Measurements from ENCODE around the genes RGS10 and TACC2.

- PRO-cap = unidirectional peak, plus-strand start at chr10:119331304
- RAMPAGE, long total RNA, 4 experiments = no peak in any of the 4 experiments
These were observed 123.8 kb downstream of the GRK5 start for GRCh38 chr10:119330877-119331845.

- PRO-cap = no peak
- RAMPAGE, long total RNA, 4 experiments = no peak in any of the 4 experiments
These were observed 150.7 kb downstream of the GRK5 start for GRCh38 chr10:119358210-119358425.

- PRO-cap = bidirectional peak, plus-strand start at chr10:119371128, minus-strand start at chr10:119371096; bidirectional peak, plus-strand start at chr10:119371490, minus-strand start at chr10:119371346
- RAMPAGE, long total RNA, 4 experiments = no peak in any of the 4 experiments
These were observed 163.7 kb downstream of the GRK5 start for GRCh38 chr10:119370890-119371643.

DNA sequence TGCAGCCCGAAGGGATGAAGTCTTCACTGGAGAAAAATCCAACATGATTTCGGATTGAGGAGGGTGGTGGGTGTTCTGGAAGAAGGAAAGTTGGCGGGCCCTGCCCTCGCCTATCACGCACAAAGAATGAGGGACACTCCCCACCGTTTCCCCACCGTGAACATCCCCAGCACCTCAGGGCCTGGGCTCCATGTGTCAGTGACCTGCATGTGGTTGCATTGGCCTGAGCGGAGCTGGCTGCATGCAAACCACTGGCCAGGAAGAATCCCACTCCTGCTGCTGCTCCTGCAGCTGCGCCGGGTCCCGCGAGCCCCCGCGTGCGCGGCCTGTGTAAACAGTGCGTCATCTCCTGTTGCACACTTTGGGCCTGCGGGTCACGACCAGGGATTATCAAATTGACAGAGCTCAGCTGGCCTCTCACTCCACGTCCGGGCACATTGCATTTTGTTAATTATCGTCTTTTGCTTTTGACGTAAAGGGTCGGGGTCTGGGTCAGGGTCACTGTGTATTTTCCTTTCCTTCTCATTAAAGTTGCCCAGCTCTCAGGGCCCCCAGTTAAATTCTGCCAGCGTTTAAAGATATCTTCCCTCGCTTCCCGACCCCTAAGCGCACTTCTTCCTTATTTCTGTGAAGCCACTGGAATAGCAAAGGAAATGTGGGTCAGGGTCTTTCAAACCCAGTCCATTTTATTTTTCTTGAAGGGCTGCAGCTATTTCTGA lies 132.6 kb downstream of the RGS10 start:
- PRO-cap = bidirectional peak, plus-strand start at position 393 of the sequence, minus-strand start at position 266 of the sequence
- RAMPAGE, long total RNA, 4 experiments = no peak in any of the 4 experiments

DNA sequence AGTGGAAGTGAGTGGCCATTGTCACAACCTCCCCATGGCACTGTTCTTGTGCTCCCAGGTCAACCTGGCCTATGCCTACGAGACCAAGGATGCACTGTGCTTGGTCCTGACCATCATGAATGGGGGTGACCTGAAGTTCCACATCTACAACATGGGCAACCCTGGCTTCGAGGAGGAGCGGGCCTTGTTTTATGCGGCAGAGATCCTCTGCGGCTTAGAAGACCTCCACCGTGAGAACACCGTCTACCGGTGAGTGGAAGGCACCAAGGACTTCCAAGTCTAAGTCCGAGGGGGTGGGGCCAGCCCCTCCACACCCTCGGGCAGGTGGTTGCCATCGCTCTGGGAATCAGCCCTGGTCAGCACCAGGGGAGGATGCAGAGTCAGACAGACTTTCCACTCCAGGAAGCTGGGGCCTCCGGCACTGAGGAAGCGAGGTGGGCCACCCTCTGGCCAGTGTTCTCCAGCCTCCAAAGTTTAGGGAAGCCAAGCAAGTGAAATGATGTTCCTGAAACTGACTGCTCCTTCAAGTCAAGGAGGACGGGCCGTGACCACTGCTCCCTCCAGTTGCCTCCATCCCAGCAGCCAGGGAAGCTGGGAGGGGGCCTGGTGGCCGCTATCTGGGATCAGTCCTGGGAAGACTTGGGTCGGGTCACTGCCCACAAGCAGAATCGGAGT lies 105.8 kb downstream of the RGS10 start:
- PRO-cap = no peak
- RAMPAGE, long total RNA, 4 experiments = no peak in any of the 4 experiments

DNA sequence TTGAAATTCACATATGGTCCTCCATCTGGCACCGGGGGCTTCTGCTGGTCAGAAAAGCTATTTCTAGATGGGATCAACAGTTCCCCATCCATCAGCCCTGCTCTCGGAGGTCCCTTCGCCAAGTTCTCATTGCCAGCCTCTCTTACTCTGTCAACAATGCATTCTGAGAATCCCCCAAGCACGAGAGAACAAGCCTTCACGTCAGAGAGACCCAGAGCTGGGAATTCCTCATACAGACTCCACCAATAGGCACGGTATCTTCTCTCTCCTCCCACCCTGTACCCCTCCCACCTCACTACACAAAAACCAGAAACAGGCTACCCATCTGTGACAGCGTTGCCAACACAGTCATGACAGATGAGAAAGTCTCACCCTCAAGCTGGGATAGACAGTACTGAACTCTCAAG lies 15.7 kb downstream of the RGS10 start:
- PRO-cap = no peak
- RAMPAGE, long total RNA, 4 experiments = no peak in any of the 4 experiments

- PRO-cap = bidirectional peak, plus-strand start at chr10:119542812, minus-strand start at chr10:119542704
- RAMPAGE, long total RNA, 4 experiments = start-site peak on the minus strand in 4 of 4 experiments, at chr10:119542655-119542725 at its widest, 301 to 2,584 reads per replicate
These were observed at the start of gene RGS10 for GRCh38 chr10:119542588-119542975. Gene RGS10, minus strand, starts transcription at chr10:119542719.

DNA sequence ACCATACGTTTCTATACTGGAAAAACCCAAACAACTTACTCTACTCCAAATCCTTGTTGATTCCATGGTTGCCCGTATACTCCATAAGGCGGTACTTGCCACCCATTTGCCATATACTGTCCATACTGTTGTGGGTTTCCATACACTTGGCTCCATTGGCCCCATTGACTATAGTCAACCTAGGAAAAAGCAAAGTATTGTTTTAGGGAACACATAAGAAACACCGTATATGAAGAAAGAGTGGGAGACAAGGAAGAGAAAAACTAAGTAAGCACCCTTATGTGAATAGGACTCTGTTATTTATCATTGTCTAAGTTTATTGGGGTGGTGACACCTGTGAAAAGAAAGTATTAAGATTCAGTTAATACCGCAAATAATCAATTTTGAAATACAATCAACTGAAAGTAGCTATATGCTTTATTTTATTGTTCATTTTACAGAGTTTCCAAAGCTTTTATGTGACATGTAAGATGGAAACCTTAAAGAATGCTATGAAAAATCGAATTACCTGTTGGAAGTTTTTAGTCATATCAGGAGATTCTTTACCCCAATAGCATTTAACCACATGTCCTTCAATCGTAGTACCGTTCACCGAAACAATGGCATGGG lies 20.1 kb downstream of the TIAL1 start:
- PRO-cap = no peak
- RAMPAGE, long total RNA, 4 experiments = no peak in any of the 4 experiments

DNA sequence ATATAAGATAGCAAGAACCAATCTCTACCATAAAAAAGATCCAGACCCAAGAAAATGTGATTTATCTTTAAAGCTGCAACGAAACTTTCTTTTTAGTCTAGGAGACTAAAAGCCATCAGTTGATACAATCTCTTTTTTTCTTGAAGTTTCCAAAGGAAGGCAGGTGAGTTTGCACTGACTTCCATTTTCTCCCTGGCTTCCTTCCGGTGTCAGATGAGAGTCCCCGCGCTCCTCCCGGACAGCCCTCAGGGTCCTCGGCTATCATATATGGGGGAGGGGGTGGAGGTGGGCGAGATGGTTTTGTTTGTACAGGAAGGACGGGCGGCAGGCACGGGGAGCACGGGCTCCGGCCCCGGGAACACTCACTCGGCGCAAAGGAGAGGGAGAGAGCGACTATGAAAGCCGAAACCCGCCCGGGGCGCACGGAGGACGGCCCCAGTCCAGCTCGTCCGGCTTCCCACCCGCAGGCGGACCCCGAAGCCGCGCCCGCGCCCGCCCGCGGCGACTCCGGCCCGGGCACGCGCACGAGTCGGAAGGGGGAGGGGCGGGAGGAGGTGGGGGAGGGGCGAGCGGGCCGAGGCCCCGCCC lies 349 bp upstream of the BAG3 start:
- PRO-cap = bidirectional peak, plus-strand start outside the sequence, minus-strand start at position 473 of the sequence
- RAMPAGE, long total RNA, 4 experiments = no peak in any of the 4 experiments

GRCh38 chr10:119659641-119660579 lies 8.7 kb downstream of the BAG3 start:
- PRO-cap = no peak
- RAMPAGE, long total RNA, 4 experiments = no peak in any of the 4 experiments

GRCh38 chr10:119783568-119784006 lies 57.7 kb downstream of the INPP5F start:
- PRO-cap = no peak
- RAMPAGE, long total RNA, 4 experiments = no peak in any of the 4 experiments

- PRO-cap = no peak
- RAMPAGE, long total RNA, 4 experiments = no peak in any of the 4 experiments
These were observed 60.2 kb downstream of the INPP5F start for GRCh38 chr10:119785986-119786613.

DNA sequence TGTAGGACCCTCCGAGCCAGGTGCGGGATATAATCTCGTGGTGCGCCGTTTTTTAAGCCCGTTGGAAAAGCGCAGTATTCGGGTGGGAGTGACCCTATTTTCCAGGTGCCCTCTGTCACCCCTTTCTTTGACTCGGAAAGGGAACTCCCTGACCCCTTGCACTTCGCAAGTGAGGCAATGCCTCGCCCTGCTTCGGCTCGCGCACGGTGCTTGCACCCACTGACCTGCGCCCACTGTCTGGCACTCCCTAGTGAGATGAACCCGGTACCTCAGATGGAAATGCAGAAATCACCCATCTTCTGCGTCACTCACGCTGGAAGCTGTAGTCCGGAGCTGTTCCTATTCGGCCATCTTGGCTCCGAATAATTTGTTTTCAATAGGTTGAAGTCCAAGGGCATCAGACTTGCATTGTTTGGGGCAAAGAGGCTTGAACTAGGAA lies 217.0 kb upstream of the PLPP4 start:
- PRO-cap = no peak
- RAMPAGE, long total RNA, 4 experiments = no peak in any of the 4 experiments

DNA sequence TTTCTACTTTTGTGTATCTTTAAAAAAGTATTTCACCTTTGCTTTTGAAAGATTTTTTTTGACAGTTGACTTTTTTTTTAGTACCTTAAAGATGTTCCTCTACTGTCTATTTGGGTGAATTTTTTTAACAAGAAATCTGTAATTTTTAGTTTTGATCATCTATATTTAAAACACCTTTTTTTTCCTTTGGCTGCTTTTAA lies 152.2 kb upstream of the PLPP4 start:
- PRO-cap = no peak
- RAMPAGE, long total RNA, 4 experiments = no peak in any of the 4 experiments

- PRO-cap = bidirectional peak, plus-strand start at chr10:121104788, minus-strand start at chr10:121104689
- RAMPAGE, long total RNA, 4 experiments = no peak in any of the 4 experiments
These were observed 253.5 kb downstream of the WDR11 start for GRCh38 chr10:121104524-121105145.

DNA sequence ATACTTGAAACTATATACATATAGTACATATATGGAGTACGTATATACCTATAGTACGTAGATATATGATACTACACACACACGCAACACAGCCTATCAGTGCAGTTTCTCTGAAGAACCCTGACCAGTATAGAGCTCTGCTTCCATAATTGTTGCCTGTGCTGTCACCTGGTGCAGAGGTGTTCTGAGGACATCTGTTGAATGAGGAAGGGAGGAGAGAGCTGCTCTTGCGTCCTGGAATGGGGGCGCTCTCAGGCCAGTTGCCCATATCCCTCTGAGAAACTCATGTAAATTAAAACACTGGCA lies 315.2 kb downstream of the FGFR2 start:
- PRO-cap = no peak
- RAMPAGE, long total RNA, 4 experiments = no peak in any of the 4 experiments

GRCh38 chr10:121921502-121921963 lies 6.3 kb downstream of the ATE1 start:
- PRO-cap = no peak
- RAMPAGE, long total RNA, 4 experiments = no peak in any of the 4 experiments

- PRO-cap = no peak
- RAMPAGE, long total RNA, 4 experiments = no peak in any of the 4 experiments
These were observed at the start of gene TACC2 for GRCh38 chr10:121988709-121989412. Gene TACC2, plus strand, starts transcription at chr10:121989163.

DNA sequence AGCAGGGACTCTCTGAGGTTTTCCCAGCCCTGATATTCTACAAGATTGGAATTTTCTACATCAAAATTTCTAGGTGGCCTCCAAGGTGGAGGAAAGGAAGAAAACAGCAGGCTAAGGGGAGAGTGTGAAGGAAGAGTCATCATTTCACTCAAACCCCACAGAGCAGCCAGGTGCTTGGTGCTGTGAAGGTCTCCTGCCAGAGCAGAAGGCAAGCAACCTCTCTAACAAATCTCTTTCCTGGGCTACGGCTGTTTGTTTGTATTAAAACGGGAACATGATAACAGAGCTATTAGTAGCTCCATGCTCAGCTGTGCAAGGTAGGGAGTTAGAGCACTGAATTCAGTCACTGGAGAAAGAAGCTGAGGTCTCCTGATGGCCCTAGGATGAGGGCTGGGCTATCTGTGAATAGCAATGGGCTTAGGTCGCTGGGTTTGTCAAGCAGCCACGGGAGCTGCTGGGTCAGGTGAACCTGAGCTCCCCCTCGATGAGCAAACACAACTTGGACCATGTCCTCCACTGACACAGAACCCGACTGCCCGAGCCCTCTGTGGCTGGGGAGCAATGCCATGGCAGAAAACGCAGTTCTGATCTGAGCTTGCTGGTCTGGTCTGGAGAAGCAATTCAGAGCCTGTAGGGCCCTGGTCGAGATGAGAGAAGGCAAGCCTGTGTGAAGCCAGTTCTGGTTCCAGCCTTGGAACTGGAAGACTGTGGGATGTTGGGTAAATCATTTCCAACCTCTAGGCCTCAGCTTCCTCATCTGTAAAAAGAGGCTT lies 24.4 kb downstream of the TACC2 start:
- PRO-cap = no peak
- RAMPAGE, long total RNA, 4 experiments = no peak in any of the 4 experiments

- PRO-cap = no peak
- RAMPAGE, long total RNA, 4 experiments = no peak in any of the 4 experiments
These were observed 55.9 kb downstream of the TACC2 start for GRCh38 chr10:122044676-122045511.